Placental epithelial cell (primary cell): ENCODE results near the genes NOTCH2, SRGAP2C and FAM72C.

GRCh38 chr1:119646952-119647900 is 840 bp downstream of the ZNF697 start:
- CAGE, long polyA plus RNA: no peak

GRCh38 chr1:119750614-119751345 is 17.9 kb downstream of the HMGCS2 start:
- CAGE, long polyA plus RNA: no peak

DNA sequence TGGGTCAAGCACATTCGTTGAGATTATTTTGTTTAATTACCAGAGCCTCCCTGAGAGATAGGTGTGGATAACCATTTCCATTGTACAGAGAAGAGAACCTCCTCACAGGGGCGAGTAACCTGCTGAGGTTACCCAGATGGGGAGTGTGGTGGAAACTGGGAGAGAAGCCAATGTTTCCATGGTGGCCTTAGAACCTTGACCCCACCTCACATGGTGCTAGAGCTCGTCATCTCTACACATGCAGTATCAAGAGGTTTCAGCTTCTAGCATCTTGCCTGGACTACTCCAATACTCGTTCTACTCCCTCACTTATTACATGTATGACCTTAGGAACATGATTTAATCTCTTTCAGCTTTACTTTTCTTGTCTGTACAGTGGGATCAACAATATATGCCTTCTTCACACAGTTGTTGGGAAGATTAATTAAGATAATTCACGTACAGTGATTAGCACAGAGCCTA is 4.7 kb downstream of the REG4 start:
- CAGE, long polyA plus RNA: no peak

DNA sequence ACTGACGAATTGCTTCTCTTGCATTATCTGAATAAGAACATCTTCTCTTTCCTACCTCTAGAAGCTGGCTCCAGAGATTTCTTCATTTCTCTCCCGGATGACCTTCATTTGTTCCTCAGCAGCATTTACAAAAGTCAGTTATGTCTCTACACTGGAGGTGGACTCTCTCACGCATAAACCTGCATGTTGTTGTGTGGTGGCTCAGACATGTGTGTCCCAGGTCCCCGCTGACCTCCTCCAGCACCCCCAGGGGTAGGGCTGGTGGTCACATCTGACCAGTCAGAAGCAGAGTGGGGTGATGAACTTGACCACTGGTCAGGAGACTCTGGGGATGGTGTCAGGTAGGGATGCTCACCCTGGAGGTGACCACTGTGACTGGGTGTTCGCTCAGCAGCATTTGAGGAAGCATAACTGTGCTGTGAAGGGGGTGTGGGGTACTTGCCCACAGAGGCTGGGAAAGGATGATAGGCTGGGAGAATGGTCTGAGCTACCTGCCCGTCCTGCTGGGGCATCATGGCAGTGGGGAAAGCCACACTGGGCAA is 18.9 kb upstream of the ADAM30 start:
- CAGE, long polyA plus RNA: no peak

- CAGE, long polyA plus RNA: no peak
Observed at GRCh38 chr1:119925228-119925984, 29.1 kb upstream of the ADAM30 start.

GRCh38 chr1:119987023-119987292 is 82.5 kb downstream of the NOTCH2 start:
- CAGE, long polyA plus RNA: no peak

DNA sequence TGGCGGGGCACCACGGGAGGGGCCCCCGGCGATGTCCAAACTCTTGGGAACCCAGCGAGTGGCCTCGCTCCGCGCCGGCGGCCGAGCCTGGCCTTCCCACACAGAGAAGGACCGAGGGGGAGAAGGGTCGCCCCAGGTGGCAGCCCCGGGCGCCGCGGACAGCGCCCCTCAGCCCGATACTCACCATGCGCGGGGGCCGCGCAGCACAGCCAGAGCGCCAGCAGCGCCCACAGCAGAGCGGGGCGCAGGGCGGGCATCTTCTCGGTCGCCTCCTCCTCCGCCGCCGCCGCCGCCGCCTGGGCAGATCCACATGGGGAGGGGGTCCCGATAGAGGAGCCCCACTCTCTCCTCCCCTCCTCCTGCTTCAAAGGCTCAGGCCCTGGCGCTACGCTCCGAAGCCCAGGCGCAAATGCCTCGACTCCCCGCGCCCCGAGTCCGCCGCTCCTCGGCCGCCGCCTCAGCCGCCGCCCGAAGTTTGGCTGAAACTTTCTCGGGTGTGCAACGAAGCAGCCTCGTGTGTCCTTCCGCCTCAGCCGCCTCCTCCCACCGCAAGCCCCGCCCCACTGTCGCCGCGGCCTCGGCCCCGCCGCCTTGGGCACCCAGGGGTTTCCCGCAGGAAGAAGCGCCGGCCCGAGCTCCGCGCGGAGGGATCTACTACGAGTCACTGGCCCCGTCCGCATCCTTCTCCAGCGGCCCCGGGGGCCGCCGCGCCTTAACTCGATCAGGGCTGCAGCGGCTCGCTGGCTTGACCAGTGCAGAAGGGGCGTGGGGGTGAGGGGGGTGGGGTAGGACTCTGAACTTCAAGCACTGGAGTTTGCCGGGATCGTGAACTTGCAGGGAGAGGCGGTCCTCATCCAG is at the start of gene NOTCH2:
Gene NOTCH2 (minus strand): TSS at position 513 of the 858 bp plus-strand sequence.
- CAGE, long polyA plus RNA: no peak

DNA sequence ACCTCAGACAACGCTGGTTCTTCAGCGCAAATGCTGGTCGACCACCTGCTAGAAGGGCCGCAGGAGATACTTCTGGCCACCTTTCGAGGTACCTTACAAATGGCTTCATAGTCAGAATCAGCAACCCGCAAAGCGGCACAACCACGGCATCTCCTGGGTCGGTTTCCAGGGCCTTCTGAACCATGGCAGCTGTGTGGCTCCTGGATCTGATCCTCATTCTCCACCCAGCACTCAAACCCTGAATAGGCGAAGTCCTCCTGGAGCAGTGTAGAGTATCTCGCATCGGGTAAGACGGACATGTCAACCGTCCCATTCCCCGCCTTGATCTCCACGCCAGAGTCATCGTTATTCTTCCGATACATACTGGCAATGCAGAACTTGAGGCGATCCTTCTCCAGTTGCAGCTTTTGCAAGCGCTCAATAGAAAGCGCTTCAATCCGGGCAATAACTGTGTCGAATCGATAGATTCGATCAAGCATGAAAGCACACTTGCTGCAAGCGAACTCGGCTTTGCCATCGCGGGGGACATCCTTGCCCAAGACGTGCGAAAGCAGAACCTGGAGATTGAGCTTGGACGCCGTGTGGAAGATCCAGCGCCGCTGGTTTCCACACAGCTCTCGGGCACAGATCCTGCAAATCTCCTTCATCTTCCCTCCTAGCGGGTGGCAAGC is 142.8 kb downstream of the NBPF8 start:
- CAGE, long polyA plus RNA: no peak

- CAGE, long polyA plus RNA: no peak
Observed at GRCh38 chr1:120724465-120724911, 743 bp downstream of the NOTCH2NLR start.

GRCh38 chr1:120851061-120851640 is 38.4 kb upstream of the PPIAL4A start:
- CAGE, long polyA plus RNA: no peak

GRCh38 chr1:120941884-120943034 is 52.7 kb downstream of the PPIAL4A start:
- CAGE, long polyA plus RNA: no peak

GRCh38 chr1:121000896-121001228 is 111.3 kb downstream of the PPIAL4A start:
- CAGE, long polyA plus RNA: no peak

DNA sequence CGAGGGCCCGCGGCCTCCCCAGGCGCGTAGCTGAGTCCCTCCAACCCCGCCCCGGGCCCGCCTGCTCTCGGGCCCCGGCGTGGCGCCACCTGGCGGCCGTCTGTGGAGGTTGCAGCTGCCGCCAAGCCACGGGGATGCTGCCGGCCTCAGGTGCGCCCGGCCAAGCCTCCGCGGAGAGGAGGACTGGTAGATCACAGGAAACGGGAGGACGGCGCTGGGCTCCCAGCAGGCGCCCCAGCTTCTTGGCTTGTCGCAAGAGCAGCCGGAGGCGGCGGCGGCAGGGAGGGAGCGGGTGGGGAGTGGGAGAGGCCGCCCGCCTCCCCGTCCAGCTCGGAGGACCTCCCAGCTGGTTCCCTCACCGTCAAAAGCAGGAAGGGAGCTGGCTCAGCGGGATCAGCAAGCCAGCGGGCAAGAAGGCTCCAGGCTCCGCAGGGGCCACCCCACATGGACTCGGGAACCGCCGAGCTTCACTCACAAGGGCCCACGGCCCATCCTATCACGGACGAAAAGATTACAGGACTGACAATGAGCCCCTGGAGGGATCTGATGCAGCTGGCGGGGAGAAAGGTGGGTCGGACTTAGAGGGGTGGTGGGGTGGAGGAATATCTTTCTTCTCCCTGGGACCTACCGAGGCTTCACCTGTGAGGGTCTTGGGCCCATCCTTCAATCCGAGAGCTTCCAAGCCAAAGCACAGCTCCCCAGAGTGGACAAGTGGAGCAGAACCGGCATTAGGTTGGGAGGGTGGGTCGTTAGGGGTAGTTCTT is 86.4 kb downstream of the FAM72B start:
- CAGE, long polyA plus RNA: no peak

DNA sequence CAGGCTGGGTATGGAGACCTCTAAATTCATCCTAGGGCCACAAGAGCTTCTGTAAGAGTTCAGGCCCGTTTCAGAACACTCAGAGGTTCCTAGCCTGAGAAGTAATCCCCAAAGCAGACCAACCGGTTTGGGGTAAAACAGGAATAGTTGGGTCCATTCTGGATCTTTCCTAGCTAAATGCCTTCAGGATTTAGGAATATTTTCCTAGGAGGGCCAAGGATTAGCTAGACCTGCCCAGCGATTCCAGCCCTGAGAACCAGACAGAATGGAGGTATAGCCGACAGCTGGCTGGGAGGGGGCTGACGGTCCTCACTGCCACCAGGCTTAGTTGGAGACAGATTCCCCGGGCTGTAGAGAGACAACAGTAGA is 85.8 kb downstream of the FAM72B start:
- CAGE, long polyA plus RNA: no peak

GRCh38 chr1:121117737-121118237 is 66.4 kb downstream of the FAM72B start:
- CAGE, long polyA plus RNA: no peak

DNA sequence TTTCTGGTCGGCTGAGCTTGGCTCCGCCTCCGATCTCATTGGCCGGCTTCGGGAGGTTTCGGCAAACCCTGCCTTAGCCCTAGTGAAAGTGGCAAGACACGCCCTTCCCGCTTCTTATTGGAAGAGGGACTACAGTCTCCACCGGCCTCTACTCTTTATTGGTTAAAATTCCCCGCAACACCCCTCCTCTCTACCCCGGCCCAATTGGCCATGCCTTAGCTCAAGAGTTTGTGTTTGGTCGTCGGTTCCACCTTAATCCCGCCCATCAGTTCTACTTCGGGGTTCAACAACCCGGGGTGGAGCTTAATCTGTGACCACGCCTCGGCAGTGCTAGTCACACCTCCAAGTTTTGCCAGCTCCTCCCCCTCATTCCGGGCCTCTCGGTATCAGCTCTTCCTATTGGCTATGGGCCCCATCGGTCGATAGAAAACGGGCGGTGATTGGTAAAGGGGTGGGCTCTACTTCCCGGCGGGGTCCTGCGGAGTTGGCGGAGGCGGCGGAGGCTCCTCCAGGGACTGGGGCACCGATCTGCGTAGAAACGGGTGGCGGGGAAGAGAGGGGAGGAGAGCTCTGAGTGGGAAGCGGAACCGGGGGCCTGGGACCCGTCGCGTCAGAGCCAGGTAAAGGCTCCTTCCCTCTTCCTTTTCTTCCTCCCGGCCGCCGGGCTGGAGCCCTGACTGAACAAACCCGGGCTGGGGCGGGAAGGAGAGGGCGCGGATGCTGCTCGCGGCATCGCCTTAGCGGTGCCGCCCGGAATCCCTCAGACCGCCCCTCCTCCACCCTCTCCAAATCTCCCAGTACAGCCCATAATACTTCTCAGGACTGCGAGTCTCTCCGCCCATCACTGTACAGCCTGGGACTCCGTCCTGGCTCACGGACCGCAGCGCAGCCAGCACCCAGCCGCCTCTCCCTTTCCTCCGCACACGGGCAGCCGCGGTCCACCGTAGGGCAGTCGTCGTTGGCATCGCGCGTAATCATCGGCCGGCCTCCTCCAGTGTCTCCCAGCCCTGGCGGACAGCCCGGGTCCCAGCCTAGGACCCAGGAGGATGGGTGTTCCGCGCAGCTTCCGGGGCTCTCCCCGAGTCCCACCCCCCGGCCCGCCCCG is at the start of gene SRGAP2C:
Gene SRGAP2C (plus strand): TSS at position 471 of the 1,105 bp plus-strand sequence.
- CAGE, long polyA plus RNA: no peak

DNA sequence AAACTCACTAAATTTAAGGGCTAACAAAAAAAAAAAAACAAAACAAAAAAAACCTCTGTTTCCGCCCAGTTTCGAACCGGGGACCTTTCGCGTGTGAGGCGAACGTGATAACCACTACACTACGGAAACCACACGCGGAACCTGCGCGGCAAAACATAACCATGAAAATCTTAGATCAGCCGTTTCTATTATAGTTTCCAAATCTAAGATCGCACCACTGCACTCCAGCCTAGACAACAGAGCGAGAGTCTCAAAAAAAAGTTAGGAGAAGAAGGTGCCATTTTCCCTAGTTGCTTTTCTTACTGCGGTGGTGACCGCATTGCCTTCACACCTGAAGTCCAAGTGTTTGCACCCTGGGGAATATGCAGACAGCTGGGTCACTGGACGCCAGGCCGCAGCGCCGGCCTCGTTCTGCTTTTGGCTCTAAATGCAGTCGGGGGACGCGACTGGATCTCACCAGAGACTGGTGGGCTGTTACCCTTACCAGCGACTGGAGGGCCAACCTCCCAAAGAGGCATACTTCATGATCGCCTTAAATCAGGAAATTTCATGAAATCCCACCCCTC is 101.8 kb downstream of the H3-7 start:
- CAGE, long polyA plus RNA: no peak

DNA sequence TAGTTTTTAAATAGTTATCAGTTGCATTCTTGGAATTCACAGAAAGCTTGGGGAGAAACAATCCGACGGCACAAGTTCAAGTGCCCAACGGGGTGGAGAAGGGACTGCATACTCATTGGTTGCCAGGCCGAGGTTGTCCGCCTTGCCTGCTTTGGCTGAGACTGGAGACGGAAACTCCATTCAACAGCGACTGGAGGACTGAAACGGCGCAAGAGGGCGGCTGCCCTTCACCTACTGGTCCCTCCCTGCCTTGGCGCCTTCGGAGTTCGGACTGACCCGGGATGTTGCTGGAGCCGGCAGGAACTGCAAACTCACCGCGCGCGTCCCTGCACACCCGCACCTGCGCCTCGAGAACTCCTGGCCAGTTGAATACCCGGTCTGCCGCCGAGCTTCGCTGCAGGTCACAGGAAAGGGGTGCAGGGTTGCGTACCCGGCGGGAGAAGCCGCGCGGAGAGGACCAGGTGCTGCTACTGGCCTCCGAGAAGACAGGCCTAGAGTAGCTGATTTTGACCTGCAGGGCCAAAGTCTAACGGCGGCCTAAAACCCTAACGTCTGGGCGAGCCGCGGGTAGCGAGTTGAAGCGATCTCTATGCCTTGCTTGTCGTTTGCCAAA is 67.4 kb downstream of the H3-7 start:
- CAGE, long polyA plus RNA: no peak

DNA sequence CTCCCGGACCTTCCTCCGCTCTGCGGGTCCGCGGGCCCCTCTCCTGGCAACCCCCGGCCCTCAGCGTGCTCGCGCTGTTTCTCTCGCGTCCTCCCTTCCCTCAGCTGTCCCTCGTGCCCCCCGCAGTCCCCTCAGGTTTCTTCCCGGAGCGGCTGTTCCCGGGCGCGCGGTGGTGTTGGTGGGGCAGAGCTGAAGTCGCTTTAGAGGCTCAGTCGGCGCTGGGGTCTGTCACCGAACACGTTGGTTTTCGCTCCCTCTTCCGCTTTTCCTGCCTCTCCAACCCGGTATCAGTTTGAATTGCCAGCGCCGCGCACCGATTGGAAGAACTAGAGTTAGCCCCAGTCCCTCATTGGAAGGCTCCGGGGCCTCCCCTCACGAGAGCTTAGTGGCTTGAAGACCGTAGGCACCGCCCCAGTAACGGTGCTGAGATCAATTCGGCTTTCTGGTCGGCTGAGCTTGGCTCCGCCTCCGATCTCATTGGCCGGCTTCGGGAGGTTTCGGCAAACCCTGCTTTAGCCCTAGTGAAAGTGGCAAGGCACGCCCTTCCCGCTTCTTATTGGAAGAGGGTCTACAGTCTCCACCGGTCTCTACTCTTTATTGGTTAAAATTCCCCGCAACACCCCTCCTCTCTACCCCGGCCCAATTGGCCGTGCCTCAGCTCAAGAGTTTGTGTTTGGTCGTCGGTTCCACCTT is at the start of gene FAM72C:
Gene FAM72C (minus strand): TSS at position 270 of the 693 bp plus-strand sequence.
- CAGE, long polyA plus RNA: no peak

- CAGE, long polyA plus RNA: no peak
Observed at GRCh38 chr1:144546133-144547221, 46.2 kb upstream of the PPIAL4F start.